Bronchus fibroblast of lung (primary cell): ENCODE measurements around the genes GPR6 and DDO.

DNA sequence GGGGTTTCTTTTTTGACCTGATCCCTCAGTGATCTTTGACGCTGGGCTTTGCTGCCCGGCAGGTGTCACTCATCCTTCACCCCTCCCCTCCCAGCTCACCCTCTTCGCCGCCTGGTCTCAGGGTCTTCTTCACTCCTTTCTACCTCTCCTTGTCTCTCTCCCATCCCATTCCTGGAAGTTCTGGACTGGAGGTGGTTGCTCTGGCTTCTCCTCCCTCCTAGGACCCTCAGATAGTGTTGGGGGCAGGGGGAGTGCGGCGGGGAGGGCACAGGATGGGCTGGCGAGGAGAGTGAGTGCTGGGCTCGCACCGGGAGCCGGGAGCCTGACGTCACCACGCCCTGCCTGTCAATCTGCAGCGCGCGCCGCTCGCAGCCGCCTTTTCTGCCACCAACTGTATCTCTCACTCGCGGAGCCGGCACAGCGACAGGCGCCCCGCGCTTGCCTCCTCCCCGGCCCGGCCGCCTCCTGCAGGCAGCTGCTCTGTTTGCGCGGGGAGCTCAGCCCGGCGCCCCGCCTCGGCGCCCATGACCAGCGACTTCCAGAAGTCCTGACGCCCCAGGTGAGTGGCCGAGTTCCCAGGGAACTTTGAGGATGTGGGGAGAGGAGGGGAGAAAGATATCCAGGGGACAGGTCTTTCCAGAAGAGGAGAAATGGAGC lies at the start of gene GPR6:
Gene GPR6, plus strand, starts transcription at position 403 of the 657 bp plus-strand sequence.
- RAMPAGE, long total RNA, result no peak

DNA sequence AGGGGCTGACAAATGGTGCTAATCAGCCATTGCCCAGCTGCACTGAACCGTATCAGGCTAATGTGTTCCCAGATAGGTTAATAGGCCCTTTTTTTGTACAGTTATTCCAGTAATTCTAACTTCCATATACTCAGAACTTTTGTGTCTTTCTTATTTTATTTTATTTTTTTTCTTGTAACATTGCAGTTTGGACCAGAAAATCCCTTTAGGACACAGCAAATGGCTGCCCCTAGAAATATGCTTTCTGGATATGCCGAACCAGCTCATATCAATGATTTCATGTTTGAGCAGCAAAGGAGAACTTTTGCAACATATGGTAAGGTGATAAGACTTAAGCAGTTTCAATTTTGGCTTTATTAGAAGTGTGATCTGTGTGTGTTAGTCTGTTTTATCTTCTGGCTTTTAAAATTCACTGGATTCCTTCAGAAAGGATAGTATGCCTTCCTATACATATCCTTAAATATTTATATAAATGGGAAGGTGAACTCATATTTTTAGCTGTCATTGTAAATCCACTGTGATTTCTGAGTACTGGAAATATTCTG lies 21.2 kb downstream of the CDC40 start:
- RAMPAGE, long total RNA, result no peak

DNA sequence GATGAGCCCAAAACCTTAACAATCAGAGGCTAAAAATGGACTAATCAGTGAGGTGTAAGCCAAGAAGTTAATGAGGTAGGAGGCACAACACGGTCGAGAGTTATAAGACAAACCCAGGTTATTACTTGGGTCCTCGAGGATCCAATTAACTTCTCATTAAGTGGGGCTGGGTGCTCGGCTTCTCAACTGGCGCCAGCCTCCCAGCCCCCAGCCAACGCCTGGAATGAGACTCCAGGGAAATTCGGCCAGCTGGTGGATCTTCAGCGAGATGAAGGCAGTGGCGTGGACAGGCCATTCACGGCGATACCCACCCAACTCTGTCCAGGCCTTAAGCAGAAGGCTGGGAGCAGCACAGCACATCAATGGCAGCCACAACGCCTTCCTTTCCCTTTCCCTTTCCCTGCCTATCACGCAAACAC lies 929 bp downstream of the METTL24 start:
- RAMPAGE, long total RNA, result no peak

DNA sequence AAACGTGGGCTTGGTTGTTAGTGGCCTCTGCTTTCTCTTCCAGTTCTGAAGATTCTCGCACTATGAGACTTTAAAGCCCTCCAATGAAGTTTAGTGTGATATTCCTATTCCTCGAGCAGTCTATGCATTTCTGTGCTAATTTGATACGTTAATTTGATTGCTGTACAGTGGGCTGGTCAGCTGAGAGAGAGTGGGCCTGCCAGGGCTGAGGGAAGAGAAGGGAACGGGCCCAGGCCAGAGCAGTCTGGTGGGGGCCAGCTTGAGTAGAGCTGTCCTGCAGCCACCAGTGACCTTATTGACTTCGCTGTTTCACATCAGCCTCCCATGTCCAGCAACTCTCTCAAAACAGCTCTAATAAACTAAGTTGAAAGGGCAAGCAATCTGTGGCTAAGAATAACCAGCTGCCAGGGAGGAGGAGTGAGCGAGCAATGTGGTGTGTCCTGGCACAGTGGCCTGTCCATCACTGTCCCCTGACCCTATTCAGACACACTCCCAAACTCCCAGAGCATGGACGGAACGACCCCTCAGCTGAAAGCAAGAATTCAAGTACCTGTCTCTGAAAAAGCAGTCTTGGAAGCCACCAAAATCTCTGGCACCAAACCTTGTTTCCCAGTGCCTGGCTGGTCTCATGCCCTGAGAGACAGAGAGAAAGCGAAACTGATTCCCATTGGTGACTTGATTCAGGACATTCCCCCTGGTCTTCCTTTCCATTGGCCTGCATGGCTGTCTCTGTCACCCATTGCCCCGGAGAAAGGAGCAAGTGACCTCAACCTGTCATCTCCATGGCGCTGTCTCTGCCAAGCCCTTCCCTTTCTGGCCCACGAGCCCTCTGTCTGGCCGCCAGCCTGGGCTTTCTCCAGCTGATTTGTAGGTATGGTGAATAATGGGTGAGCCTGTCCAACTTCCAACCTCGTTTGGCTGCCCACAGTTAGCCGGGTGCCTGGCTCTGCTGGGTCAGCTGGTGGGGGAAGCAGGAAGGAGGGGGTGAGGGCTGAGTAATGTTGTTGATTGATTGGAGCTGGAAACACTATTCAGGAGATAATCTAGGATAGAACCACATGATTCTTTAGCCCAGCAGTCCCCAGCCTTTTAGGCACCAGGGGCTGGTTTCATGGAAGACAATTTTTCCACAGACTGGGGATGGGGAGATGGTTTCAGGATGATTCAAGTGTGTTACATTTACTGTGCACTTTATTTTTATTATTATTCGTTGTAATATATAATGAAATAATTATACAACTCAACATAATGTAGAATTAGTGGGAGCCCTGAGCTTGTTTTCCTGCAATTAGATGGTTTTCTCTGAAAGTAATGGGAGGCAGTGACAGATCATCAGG lies at the start of gene DDO:
Gene DDO, minus strand, starts transcription at position 659 of the 1,337 bp plus-strand sequence.
- RAMPAGE, long total RNA, result no peak

DNA sequence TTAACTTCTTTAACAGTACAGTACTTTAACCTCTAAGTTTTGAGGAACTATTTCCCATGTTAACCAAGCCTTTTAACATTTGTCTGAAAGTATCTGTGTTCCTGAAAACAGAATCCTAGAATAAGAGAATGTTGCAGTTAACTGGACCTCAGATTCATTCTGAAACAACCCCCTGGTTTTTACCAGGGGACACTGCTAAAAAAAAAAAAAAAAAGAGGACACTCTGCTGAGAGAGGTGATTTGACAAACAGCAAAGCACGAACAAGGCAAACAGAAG lies 40.5 kb upstream of the SLC22A16 start:
- RAMPAGE, long total RNA, result no peak

DNA sequence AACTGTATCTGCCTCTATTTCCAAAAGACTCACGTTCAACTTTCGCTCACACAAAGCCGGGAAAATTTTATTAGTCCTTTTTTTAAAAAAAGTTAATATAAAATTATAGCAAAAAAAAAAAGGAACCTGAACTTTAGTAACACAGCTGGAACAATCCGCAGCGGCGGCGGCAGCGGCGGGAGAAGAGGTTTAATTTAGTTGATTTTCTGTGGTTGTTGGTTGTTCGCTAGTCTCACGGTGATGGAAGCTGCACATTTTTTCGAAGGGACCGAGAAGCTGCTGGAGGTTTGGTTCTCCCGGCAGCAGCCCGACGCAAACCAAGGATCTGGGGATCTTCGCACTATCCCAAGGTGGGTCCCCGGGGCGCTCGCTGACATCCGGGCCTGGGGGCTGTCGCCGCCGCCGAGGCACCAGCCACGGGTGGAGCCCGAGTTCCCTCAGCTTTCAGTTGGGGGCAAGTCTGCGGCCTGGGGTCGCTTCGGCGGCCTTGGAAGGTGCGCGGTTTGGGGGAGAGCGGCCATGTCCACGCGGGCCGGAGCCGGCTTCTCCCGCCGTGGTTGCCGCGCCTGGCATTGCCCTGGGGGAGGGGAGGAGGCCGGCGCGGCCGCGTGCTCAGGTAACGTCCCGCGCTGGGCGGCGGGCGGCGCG lies 405 bp downstream of the AMD1 start:
- RAMPAGE, long total RNA, result no peak

DNA sequence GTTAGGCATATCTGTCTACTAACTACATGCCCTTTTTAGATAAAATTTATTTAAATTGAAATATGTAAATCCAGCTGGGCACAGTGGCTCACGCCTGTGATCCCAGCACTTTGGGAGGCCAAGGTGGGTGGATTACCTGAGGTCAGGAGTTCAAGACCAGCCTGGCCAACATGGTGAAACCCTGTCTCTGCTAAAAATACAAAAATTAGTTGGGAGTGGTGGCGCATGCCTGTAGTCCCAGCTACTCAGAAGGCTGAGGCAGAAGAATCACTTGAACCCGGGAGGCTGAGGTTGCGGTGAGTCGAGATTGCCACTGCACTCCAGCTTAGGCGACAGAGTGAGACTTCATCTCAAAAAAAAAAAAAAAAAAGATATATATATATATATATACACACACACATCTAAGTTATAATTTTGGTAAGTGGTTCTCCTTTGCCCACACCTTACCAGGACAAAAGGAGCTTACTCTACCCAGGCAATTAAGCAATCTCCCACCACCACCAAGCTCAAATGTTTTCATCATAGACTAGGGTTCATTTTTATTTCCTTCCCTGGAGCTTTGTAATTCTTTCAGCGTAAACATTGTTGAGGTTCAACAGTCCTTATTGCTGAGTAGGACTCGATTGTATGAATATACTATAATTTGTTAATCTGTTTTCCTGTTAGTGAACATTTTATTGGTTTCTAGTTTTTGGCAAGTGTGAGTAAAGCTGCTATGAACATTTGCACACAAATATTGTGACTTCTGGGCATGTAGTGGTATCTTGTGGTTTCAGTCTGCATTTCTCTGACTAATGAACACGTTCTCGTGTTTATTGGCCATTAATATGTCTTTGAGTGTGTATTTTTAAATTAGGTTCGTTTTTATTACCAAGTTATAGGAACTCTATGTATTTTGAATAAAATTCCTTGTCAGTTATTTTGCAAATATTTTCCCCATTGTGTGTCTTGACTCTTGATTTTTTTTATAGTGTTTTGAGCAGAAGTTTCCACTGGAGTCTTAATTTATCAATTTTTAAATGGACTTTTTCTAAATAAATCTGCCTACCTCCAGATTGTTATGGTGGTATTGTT lies 23.6 kb downstream of the AMD1 start:
- RAMPAGE, long total RNA, result no peak

GRCh38 chr6:111109960-111110630 lies 22.8 kb downstream of the SLC16A10 start:
- RAMPAGE, long total RNA, result no peak

- RAMPAGE, long total RNA, result no peak
Measured at GRCh38 chr6:111121929-111122459, 34.7 kb downstream of the SLC16A10 start.

GRCh38 chr6:111127486-111128010 lies 40.2 kb downstream of the SLC16A10 start:
- RAMPAGE, long total RNA, result no peak

DNA sequence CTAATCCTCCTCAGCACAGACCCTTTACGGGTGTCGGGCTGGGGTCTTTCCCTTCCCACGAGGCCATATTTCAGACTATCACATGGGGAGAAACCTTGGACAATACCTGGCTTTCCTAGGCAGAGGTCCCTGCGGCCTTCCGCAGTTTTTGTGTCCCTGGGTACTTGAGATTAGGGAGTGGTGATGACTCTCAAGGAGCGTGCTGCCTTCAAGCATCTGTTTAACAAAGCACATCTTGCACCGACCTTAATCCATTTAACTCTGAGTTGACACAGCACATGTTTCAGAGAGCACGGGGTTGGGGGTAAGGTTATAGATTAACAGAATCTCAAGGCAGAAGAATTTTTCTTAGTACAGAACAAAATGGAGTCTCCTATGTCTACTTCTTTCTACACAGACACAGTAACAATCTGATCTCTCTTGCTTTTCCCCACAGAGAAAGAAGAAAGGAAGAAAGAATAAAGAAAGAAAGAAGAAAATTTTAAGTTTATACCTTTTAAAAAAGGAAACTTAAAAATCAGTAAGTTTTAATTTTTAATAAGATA lies 3.4 kb upstream of the MFSD4B start:
- RAMPAGE, long total RNA, result no peak

- RAMPAGE, long total RNA, result no peak
Measured at GRCh38 chr6:111291002-111291547, 31.9 kb downstream of the MFSD4B start.

DNA sequence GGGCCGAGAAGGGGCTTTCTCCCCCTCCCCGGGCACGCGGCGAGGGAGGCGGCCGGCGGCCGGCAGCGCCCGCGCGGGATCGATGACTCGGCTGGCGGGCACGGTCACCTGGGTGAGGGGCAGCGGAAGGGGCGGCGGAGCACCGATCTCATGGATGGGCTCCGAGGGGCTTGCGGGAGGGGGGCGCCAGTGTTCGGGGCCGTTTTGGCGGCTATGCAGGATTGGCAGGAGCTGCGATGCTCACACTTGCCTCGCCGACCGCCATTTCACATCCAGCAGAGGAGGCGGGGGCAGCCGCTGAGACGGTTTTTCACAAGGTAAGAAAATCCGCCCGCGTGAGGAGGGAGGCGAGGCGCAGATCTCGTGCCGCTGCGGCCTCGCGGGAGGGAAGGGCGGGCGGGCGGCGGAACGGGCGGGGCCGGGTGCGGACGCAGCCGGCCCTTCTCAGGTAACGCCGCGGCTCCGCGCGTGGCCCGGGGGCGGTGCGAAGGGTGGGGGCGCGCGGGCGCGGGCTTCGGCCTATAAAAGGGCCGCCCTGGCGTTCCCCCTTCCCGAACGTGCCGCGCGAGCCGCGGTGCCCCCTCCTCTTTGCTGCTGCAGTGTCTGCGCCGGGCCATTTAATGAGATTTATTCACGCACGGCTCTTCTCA lies 456 bp upstream of the REV3L start:
- RAMPAGE, long total RNA, result start-site peak on the plus strand centred at position 161 of the sequence, 72 bp wide, 29 and 19 reads in 2 replicates

DNA sequence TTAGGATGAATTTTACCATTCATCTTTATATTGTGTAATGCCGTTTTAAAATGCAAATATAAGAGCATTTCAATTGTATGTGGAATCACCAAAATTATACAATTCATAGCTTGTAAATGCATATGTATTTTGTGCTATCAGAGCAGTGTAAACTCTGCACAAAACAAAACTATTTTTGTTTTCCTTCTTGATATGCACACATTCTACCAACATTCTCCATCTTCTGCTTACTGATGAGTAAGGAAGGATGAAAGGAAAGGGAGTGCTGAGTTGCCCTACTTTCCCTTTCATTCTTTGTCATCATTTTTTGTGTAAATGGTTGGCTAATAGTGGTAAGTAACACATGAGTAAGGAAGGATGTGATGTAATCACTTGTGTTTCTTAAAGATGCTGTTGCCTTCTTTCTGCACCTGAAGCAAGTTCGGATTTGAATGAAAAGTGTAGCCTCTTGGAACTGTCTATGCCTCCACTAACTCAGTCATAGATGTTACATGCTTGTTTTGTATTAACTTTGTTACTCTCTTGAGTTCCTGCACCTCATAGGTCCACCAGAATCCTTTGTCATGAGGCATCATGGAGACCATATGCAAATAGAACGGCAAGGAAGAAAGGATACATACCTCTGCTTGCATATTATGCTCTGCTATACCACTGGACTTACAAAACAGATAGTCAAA lies 4.7 kb upstream of the REV3L start:
- RAMPAGE, long total RNA, result no peak

GRCh38 chr6:111686043-111686425 lies 80.4 kb upstream of the TRAF3IP2 start:
- RAMPAGE, long total RNA, result no peak

DNA sequence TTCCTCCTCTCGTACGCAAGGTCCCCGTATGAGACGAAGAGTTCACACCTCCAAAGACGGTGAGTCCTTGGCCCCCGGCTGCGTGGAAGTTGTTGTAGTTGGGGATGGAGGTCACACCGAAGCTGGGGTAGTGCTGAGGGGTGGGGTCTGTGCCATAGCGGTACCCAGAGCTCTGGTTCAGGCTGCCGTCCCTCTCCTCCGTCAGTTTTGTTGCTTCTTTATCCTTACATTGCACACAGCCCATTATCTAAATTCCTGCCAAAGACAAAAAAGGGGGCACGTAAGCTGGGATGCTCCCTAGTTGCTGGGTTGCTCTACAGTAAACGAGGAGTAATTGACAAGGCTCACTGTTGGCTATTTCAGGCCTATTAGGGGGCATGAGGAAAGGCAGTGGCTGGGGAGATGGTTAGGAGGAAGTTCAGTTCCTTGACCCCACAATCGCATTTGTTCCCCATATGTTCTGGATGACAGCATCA lies 114.2 kb upstream of the TRAF3IP2 start:
- RAMPAGE, long total RNA, result no peak

GRCh38 chr6:111764065-111764810 lies 109.0 kb downstream of the FYN start:
- RAMPAGE, long total RNA, result no peak

DNA sequence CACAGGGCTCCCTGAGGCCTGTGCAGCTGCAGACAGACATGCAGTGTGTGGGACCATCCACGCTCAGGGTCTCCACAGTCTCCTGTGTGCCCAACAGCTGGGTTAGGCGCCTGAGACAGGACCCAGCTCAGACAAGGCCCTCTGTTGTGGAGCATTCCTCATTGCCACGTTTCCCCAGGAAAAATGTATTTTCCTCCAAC lies 22.6 kb downstream of the FYN start:
- RAMPAGE, long total RNA, result no peak

DNA sequence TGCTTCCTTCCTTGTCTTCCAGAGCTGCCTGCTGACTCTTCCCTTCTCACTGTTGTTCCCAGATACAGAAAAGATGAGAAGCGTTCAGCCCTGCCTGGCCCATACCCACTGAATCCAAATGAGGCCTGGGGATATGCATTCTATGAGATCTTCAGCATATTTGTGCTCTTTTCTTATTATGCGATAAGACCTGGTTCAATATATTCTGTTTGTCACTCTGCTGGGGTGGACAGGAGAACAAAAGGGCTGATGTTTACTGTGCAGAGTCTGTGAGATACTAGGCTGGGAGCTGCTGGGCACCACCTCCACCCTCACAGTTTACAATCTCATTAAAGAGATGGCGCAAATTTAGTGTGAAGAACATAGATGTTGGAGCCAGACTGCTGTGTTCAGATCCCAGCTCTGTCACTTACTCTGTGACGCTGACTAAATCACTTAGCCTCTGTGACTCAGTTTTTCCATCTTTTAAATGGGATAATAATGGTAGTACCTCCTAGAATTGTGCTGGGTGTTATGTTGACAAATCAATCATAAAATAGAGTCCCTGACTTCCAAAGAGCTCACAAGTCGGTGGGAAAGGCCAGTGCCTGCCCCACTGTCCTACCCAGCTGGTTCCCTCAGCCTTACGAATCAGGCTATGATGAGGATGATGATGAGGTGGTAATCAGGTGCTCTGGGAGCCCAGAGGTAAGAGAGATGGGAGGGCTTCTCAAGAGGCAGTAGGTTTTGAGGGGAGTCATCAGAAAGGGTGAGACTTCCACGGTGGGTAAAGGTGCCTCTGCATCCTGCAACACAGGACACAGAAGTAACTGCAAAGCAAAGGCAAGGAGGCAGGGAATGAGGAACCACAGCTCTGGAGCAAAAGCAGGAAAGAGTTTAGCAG lies 9.1 kb downstream of the FYN start:
- RAMPAGE, long total RNA, result no peak

DNA sequence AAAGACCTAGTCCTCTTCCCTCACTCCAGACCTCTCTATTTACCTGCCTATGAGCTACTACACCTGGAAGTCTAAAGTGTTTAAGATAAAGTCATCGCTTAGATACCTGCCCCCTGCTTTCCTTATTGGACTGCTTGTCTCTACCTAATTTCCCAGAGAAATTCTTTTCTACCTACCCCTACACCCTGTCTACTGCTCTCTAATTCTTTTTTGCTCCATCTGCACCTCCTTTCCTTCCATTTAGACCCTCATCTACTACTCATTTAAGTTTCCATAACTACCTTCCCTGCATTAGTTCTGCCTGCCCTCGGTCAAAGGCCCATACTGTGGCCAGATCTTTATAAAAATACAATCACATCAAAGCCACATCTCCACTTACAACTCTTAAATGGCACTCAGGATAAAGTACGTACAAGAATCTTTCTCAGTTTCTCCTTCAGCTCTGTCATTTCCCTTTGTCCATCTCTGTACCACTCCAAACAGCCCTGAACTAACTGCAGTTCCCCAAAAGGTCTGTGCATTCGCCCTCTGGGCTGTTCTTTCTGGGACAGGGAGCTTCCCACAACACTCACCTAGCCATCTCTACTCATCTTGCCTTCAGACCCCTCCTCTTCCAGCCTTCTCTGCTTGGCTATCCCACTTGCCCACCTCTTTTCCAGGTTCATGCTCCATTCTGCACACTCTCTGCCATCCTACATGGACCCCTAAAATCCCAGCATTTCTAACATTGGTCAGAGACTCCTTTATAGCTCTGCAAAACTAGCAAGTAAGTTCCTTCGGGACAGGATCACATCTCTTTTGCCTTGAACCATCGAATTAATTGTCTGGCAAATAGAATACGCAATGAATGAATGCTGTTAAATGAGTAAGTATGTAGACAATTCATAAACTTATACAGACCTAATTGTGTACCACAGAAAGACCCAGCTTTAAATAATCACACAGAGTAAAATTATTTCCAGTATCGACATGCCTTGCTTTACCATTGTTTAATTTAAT lies 5.5 kb downstream of the FYN start:
- RAMPAGE, long total RNA, result no peak